ENCODE measurements around a stretch of chr18.

DNA sequence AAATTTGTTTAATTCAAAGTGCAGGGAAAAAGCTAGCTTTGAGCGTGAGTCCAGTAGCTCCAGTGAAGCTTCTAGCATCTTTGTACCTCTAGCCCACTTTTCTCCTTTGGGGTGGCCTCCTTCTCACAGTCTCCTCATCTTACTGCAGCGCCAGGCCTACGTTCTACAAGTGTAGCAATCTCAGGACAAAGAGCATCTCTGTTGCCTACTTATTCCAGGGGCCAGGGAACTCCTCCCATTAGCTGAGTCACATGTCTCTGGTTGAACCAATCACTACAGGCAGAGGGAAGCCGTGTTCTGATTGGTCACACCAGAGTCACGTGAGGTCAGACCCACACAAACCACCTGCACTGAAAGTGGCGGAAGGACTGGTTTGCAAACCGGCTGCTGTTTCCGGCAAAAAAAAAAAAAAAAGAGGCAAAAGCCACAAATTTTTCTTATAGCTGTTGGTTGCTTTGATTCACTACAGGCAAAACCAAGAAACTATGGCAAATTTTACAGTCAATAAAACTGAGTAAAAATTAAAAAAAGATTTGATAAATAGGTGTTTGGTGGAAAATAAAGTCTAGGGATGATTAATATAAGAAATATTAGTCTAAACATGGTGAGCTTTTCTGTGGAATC lies 21.9 kb upstream of the USP14 start:
- PRO-cap: no peak

GRCh38 chr18:449356-450016 lies 51.0 kb downstream of the COLEC12 start:
- PRO-cap: no peak

DNA sequence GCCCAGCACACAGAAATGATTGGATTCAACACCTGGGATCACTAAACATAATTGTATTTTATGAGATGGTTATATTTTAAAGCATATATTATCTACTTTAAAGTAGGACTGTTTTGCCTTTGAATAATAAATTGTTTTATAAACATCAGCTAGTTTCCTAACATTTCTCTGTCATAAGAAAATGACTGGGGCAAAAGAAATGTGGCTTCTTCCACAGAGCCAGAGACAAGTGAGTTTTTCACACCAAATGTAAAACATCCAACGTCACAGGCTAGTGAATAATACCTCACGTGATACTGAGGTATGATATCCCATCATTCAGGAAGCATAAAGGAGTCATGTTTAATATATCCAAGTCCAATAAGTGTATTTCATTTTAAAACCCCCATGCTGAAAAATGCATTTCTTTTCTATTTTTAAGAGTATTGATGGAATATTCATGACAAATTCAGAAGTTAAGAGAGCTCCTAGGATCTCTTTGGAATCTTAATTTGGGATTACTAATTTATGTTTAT lies 5.9 kb downstream of the COLEC12 start:
- PRO-cap: no peak

- PRO-cap: unidirectional peak, plus-strand start at chr18:500030
These were observed 1.2 kb downstream of the COLEC12 start for GRCh38 chr18:498995-500031.

GRCh38 chr18:724193-725326 lies 12.1 kb upstream of the ENOSF1 start:
- PRO-cap: no peak

- PRO-cap: no peak
These were observed 3.6 kb downstream of the YES1 start for GRCh38 chr18:808229-809008.

- PRO-cap: no peak
These were observed 887 bp upstream of the YES1 start for GRCh38 chr18:812823-813434.

DNA sequence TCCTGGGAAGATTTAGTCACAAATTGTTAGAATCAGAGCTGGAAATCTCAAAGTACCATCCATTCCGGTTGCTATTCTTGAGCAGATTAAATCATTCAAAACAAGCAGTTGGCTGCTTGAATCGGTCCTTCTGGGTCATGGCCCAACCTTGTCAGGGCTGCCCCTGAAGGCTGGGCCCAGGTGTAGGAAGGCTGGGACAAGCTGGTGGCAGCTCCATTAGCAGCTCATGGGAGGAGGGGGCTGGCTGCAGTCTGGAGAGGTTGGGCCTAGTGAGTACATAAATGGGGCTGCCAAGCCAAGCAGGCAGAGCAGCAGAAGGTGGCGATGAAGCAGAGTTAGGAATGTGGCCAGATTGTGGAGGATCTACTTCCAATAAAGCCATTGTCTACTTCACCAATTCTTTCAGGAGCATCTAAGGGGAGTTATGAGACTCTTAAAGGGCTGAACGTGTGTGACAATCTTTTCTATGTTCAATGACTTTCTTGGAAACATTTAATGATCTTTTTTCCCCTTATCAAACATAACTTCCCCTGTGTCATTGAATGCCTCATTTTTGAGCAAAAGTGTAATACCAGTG lies 81.4 kb downstream of the ADCYAP1 start:
- PRO-cap: no peak

- PRO-cap: no peak
These were observed 578 bp downstream of the NDC80 start for GRCh38 chr18:2571775-2572494.

DNA sequence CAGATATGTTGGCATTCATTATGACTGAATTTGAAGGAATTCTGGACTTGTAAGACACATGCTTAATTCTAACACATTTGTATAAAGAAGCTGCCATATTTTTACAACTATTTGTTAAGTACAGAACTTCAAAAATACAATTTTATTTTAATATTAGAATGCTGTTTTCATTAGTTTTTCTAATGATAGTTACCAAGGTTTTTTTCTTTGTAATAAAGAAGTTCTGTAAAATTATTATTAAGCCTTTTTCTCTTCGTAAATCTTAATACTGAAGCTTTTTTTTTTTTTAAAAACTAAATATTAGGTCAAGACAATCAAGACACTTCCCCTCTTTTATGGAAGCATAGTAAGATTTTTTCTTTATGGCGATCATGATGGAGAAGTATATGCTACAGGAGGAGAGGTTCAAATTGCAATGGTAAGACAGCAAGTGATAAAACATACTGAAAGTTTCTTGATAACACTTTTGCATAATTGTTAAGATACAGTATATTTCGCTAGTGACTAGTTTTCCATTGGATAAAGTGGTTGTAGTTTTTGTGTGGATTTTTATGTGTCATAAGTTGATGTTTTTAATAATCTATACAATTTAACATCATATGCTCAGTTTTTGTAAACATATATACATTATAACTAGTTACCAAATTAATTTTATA lies 50.0 kb downstream of the SMCHD1 start:
- PRO-cap: no peak

DNA sequence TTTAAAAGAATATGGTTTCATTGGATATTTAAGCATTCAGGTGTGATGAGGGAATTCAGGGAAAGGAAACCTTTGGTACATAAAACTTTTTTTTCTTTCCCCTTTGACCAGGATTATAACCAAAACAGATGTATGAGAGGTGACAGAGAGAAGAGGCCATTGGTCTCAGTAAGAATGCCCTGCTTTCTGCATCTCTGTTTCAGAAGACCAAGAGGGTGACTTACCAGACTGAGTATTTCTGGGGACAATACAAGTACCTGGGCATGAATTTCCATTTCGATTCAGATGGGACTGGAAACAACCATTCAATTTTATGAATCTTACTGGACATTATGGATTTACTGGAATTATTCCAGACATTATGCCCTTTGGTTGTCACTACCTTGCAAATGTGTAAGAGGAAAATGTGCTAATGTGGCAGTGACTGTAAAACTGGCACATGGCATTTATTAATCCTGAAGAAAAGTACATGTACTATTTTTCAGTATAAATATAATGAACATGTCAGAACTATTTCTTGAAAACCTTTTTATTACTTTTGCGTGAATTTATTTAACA lies 44.3 kb upstream of the EMILIN2 start:
- PRO-cap: no peak

DNA sequence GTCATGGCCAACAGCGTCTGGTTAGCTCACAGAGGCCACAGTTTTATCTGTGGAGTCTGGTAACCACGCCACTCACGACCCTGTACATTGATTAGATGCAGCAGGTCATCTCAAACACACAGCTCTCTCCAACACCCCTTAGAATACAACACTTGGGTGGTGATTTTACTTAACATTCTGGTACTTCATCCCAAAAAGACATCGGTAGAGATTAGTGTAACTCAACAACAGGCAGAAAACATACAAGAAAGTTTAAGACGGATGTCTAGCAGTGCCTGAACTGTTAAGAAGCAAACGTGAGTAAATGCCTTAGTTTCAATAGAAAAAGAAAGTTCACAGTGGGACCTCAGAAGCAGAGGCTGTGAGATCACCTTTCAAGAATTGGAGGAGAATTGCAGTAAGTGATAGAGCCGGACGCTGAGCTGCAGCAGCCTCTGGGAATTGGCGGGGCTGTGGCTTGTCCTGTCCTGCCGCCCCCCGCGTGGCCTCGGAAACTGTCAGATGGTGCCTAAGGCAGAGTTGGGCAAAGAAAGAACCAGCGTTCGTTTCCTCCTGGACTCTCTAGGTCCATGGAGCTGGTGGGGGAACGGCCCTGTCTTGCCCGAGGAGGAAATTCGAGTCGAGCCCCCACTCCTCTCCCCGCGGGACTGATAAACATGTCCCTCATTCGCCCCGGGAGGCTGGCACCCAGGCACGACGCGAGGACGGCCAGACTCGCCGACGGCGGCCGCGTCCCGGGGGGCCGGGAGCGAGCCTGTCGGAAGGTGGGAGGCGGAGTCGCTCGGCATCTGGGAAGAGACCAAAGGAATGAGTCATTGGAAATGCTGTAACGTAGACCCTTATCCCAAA lies 601 bp upstream of the EMILIN2 start:
- PRO-cap: unidirectional peak, plus-strand start at position 397 of the sequence

DNA sequence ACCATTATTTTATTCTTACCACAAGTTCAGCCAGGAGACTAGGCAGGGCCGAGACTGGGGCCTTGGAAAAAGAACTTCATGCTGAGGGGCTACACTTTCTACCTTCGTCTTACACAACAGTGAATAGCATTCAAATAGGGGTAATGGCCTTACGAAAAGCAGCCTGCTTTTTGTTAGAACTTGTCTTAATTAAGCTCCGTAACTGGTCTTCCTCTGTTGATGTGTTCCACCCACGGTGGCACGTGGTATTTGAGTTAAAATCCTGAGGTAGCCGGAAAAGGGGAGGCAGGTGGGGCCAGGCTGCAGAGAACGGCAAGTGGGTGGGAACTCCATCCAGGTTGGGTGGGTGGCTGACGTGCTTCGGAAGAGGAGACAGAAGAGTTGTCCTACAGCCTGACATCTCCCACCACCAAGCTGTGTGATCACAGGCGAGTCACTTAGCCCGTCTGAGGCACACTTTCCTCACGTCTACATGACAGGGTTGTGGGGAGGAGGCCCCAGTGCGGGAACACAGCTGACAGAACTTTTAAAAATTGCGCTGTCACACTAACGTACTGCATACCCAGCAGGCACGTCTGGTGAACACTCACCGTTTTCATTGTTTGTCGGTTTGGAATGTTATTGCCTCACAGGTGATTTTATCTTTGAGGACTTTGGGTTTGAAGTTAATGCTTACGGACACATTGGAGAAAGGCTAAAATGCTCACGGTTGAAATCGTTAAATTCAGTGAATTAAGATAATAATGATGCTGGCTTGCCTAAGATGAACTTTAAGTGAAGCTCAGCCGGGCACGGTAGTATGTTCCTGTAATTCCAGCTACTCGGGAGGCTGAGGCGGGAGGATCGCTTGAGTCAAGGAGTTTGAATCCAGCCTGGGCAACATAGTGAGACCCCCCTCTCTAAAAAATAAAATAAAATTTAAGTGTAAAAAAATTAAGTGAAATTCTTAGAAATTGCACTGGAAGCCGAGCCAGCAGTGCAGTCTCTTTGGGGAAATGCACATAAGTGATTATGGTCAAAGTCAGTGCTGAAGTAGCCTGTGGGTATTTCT lies 8.8 kb downstream of the EMILIN2 start:
- PRO-cap: no peak

GRCh38 chr18:2953858-2955009 lies 58.7 kb downstream of the LPIN2 start:
- PRO-cap: no peak

DNA sequence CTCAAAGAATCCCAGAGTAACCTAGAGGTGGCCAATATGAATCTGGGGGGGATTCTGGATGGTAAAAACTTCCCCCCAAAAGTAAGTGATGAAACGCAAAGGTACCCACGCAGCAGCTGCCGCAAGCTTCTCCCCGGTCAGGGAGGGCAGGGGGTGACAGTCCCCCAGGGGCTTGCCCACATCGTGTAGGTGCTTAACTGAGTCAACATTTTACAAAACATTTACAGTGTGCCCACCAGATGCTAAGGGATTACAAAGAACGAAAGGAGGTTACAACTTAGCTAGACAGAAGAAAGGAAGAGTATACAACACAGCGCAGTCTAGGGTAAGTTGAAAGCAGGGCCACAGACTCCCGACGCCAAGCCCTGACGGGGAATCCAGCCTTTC lies 45.6 kb downstream of the LPIN2 start:
- PRO-cap: no peak

- PRO-cap: no peak
These were observed 42.6 kb downstream of the LPIN2 start for GRCh38 chr18:2970323-2970732.

DNA sequence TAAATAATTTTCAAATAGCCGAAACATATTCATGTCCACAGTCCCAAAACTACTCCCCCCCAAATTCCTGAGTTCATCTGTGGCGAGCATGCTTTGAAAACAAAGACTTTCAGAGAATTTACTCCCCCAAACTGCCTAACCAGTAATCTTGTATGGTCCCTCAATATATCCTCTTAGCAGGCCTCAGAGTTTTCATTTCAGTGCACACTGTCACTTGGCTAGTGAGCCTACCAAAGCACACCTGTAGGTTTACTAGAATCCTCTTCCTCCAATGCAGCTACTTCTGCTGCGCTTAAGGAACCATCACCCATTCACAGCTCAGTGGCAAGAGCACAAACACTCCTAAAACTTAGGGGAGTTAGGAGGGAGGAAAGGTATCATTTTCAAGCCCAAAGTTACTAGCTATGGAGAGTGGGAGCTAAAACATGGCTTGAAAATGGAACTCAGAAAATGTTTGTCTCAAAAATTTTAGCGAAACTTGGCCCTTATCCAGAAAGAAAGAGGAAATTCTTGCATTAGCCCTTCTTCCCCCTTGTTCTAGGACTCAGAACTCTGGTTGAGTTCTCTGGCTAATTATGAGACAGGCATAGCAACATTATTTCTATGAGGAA lies 33.2 kb downstream of the LPIN2 start:
- PRO-cap: no peak

DNA sequence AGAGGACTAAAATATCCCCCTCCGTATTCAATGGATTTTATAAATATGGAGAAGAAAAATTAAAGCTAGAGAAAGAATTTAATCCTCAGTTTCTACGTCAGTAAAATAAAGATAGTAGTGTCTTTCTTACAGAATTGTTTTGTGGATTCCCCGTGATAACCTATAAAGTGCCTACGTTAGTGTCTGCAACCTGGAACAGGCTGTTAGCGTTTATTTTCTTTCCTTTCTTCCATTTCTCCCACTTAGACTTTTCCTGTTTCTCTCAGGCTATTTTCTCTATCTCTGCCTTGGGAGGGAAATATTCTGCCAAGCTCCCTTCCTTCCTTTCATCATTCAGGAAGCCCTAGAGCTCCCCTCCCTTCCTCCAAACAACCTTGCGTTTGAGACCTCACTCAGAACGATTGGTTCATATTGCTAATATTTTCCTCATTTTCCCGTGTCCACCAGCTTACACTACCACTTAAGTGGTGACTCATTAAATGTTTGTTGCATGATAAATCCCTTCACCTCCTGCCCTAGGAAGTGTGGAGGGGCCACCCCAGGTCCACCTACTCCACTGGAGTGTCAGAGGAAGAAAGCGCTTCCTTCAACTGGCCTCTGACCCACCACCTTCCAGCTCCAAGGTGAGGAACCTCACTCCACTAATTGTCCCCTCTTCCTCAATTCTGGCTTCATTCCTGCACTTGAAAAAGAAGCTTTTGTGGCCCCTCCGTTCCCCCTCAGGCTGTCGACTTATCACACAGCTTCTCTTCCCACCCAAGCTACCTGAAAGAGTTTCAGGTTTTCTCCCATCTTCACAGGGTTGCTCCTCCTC lies 2.2 kb upstream of the LPIN2 start:
- PRO-cap: no peak

GRCh38 chr18:3117476-3118091 lies 102.2 kb downstream of the MYOM1 start:
- PRO-cap: no peak

DNA sequence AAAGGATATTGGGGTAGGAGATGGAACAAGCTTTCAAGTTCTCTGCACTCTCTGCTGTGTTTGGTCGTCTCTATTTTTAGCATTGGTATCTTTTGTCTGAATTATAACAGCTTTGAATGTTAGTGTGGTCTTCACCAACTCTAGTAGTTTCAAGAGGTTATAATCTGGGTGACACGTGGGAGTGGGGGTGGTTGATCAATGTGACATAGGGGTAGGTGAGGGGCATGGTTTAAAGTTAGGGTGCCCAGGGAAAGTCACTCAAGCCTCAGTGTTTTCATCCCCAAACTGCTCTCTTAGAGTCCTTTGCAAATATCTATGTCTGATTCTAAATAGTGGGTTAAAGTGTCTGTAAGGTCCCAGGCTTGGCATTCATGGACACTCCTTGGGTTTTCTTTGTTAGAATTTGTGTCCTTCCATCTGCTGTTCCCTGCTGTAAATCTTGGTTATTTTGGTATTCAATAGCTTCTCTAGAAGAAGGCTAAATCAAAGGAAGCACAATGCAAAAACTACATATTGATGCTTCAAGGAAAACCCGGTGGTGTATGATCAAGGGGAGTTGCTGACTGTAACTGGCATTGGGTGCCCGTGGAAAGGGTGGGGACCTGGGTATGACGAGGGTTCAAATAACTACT lies 9.5 kb downstream of the MYOM1 start:
- PRO-cap: no peak